Placental epithelial cell (primary cell): ENCODE measurements around a stretch of chr15.

DNA sequence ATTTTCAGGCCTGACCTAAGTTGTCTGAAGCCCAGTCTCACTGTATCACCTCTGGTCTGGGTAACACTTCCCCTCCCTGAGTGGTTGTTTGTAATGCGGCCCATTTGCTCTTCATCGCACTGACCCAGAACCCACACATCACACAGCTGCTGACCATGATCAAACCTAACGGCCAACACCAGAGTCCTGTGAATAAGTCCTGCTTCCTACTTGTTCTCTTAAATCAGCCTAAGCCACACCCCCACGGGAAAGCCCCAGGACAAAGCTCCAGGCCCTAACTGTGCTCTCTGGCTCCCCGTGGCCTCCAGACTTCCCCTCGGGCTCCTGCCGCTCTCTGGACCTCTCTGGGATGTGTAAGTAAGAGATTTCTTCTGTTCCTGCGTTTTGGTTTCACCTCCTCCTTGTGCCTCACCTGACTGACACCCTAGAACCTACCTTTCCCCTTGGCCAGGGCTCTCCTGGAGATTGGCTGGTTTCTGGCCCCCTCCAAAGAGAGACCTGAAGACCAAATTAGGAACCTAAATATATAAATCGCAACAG lies 605.5 kb downstream of the UNC13C start:
- CAGE, long polyA plus RNA, result no peak

GRCh38 chr15:55196118-55196802 lies 481 bp downstream of the RSL24D1 start:
- CAGE, long polyA plus RNA, result no peak

DNA sequence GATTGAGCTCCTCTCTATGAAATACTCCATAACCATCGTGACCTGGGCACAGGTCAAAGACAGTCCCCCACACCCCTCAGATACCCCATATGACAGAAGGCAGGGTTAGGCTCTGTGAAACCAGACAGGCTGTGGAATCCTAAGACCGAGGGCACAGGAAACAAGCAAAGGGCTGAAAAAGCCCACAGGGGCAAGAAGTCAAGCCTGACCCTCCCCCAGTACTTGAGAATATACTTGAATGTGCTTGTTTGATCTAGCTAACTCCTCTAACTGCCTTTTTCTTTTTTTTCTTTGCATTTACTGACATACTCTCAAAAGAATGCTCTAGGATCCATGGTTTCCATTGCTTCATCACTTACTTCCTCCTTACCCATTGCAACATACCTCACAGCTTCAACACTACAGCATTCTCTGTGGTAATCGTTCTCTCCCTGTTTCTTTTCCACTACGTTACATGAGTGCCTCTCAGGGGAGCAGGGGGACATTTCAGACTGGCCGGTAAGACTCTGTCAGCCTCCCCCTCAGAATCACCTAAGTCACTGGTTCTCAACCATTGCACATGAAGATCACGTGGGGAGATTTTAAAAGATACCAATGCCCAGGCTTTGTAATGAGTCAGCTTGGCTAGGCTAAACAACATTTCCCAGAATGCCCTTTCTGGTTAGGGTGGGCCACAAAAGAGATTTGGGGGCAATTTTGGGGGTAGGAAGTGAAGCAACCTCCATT lies 24.4 kb upstream of the RSL24D1 start:
- CAGE, long polyA plus RNA, result no peak

DNA sequence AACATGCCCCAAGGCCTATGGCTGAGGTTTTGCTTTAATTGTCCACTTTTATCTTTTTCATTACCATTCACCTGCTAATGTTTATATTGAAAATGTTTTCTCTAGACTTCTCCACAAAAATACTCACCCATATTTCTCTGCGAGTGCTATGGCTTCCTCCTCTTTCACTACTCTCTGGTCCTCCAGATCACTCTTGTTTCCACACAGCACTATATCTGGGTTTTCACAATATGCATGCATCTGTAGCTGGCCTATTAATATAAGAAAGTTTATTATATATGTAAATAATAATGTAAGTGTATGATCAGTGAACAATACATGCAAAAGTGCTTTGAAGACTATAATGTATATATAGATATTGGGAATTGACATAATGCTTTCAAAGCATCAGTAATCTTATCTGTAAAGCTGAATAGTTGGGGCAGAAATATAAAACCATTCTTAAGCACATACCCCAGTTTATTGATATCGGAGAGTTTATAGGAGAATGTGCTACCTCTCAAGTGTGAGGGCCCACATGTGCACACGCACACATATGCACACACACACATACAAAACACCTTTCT lies 27.1 kb upstream of the RSL24D1 start:
- CAGE, long polyA plus RNA, result no peak

- CAGE, long polyA plus RNA, result no peak
These were observed 43.0 kb downstream of the RAB27A start for GRCh38 chr15:55246647-55246898.

DNA sequence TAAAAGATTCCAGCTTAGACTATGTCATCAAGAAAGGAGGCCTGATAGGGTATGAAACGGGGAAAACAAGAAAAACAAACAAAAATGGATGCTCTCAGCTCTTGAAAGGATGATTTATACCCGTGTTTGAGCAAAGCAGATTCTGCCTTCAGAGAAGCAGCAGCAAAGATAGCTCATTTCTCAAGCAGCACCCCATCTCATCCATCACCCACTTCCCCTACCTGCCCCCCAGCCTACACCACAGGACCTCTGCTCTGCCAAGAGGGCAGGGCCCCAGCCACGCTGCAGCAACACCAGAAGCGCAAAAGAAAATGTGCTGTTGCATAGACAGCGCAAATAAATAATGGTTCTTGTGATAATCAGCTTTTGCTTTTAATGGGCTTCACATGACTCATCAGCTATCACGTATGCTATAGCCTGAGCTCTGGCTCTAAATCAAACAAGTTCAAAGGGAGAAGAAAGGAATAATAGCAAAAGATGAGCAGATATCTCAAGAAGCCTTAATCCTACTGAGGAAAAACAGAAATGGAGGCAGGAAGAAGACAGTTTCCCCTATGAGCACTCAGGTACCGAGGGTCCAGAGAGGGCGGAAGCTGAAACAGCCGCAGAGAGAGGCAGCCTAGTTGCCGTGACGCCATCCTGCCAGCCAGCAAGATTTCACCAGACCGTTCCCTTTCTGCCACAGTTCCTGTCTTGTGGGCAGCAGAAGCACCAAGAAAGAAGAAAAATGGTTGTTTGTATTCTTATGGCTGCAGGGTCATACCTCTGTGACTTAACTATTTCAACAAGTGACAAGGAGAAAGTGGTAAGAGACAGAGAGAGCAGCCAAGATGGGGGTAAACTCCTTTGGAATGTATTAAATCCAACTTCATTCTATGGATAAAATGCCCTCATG lies 22.1 kb downstream of the RAB27A start:
- CAGE, long polyA plus RNA, result no peak

DNA sequence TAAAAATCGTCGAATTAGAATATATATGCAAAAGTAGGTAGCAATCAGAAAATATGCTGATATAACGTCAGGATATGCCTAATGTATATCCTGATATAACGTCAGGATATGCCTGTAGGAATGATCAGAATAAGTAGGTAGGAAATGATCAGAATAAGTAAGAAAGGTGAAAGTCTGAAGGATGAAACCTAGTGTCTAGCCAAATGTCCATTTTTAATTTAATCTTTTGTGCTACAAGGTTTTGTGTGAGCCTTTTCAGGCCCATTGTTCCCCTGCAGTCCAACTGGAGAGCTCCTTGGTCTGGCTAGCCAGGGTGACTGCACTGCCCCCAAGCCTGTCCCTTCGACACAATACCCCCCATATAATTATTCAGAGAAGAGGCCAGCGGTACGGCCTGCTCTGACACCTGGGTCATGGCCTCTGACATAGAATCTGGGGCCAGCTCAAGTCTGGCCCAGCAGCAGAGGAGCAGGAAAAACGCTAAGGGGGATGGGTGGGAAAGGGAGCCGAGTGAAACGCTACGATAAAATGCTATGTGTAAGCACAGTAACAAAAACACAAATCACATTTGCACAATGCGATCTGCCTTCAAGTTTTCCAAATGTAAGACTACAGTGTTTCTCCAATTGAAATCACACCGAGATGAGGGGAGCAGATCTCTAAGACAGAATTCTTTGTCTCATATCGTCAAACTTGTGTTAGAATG lies 64.2 kb upstream of the PYGO1 start:
- CAGE, long polyA plus RNA, result no peak

DNA sequence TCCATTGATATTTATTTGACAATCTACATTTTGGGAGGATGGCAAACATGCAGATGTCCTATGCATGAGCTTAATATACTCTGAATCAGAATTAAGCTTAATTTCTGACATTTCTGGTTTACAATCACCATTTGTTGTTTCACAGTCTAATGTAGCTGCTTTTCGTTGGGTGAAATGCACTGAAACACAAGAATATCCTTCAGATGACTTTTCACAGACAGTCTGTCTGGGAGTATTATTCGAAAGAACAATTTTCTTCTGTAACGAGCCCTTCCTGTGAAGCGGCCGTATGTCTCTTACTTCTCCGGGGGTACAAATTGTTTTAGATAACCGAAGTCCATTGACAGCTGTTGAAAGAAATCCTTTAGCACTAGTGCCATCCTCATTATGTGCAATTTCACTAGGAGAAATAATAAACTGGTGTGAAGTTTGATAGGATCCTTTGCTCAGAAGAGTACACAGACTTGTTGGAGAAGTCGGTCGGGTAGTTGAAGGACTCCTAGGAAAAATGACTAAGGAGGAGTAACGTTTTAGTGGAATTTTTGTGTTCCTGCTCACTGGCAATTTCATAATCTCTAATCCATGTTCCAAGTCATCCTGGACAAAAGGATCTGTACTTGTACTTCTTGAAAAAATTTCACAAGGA lies 77.8 kb downstream of the NEDD4 start:
- CAGE, long polyA plus RNA, result no peak

GRCh38 chr15:55952396-55953060 lies 40.9 kb downstream of the NEDD4 start:
- CAGE, long polyA plus RNA, result no peak

- CAGE, long polyA plus RNA, result no peak
These were observed 3.6 kb upstream of the MNS1 start for GRCh38 chr15:56468418-56468960.

DNA sequence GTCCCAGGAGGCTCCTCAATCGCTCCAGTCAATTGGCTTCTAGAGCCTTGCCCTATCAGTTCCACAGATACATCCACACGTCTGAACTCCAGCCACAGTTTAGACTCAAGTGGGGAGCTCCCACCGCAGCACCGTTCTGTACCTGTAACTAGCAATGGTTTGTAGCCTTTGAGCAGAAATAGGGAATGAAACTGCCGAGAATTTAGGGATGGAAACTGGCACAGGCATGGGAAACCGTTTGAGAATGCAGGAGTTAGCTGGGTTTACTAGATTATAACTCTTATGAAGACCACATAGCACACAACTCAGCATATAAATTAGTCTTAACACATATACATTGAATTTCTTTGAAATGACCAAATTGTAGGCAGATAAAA lies 32.6 kb upstream of the TCF12 start:
- CAGE, long polyA plus RNA, result no peak

DNA sequence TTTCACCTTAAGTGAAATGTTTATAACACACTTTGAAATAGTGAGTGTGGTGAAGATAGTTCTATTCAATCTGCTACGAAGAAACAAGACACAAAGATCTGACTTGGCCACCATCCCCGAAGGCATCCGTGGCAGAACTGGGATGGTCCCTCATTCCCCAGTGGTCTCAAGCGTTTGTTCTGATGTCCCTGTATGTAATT lies 32.2 kb upstream of the TCF12 start:
- CAGE, long polyA plus RNA, result no peak

GRCh38 chr15:56886583-56886865 lies 31.9 kb upstream of the TCF12 start:
- CAGE, long polyA plus RNA, result no peak

DNA sequence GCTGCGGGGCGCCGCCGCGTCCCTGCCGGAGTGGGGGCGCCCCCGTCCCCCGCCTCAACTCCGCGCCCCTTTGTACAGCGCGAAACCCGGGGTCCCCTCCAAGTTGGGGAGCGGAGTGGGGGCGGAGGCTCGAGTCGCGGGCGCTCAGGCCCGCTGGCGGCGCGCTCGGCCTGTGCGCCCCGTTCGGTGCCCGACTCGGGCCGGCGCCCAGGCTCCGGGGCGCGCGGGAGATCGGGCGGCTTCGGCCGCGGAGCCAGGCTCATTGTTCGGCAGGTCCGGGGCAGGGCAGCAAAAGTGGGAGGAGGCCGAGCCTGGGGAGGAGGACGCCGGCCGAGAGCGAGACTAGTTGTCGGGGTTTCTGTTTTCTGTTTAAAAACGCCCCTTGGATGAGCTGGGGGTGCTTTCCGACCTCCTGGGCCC lies 522 bp downstream of the TCF12 start:
- CAGE, long polyA plus RNA, result no peak

- CAGE, long polyA plus RNA, result no peak
These were observed 177.7 kb upstream of the CGNL1 start for GRCh38 chr15:57198536-57199058.

DNA sequence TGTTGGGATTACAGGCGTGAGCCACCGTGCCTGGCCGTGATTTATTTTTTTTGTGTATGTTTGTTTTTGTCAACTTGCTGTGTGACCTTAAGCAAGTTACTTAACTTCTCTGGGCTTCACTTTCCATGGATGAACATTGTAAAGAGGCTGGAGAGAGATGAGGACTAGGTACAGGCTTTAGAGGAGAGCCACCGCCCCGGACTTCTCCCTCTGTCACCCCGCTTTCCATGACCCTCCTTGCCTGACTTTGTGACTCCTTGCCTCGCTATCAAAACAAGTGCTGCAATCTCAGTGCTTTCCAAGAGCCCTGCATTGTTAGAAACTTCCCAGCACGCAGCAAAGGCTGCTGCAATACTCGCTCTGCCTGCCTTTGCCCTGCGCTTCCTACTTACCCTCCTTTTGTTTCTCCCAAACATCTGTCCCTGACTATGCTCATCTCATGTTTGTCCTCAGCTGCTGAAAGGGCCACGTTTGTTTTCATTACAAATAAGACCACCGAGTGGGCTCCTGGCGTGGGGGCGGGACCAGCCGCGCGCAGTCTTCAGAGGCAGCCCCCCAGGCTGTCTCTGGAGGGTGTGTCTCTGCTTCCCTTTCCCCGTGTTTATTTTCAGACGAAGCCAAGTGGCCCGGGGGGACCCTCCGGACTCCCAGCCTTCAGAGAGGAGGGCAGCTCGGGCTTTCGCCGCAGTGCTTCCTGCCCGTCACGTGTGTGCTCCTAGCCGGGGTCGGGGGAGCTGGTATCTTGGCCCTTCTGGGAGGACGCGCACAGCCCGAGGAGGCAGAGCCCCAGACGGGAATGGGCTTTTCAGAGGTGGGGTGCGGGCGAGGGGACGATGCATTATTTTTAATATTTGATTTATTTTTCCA lies 70.2 kb upstream of the CGNL1 start:
- CAGE, long polyA plus RNA, result no peak

DNA sequence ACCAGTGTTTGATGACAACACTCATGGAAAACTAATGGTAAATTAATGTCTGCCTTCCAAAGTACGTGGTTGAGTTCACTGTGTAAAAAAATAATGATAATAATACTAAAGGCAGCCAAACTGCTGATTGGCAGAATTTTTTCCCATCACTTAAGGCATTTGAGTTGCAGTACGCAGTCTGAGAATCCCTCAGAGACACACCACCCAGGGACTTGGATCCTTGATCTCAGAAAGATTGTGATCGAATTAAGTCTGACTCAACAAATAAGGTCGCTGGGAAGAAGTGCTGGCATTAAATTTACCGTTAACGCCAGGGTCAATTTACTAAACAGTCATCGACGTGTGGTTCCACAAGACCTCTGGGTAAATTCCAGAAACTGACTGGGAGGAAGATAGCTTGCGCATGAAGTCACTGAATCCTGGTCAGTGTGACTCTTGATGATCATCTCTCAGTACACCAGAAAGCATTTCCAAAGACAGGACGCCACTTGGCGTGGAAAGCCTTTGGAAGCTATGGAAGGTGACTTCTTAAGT lies 48.3 kb upstream of the CGNL1 start:
- CAGE, long polyA plus RNA, result no peak

DNA sequence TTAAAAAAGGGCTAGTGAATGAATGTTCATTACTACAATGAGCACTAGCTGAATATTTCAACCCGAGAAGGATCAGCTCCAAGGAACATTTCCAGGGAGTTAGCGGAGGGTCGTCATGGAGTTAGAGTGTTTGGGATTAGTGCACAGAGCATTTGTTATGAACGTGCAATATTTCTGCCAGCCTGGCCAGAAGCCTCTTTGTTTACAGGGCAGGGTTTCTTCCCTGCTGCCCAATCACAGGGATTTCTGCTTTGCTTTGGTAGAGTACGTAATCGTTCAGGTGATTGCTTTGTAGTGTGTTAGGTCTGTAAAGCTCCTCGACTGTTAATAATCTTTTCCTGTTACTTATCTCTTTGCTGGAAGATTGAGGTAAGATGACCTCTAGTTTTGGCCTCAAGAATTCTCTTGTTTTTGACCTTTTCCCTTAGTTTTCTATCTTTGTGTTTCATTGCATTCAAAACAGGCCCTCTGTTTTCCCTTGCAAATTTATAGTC lies 6.0 kb downstream of the CGNL1 start:
- CAGE, long polyA plus RNA, result no peak

DNA sequence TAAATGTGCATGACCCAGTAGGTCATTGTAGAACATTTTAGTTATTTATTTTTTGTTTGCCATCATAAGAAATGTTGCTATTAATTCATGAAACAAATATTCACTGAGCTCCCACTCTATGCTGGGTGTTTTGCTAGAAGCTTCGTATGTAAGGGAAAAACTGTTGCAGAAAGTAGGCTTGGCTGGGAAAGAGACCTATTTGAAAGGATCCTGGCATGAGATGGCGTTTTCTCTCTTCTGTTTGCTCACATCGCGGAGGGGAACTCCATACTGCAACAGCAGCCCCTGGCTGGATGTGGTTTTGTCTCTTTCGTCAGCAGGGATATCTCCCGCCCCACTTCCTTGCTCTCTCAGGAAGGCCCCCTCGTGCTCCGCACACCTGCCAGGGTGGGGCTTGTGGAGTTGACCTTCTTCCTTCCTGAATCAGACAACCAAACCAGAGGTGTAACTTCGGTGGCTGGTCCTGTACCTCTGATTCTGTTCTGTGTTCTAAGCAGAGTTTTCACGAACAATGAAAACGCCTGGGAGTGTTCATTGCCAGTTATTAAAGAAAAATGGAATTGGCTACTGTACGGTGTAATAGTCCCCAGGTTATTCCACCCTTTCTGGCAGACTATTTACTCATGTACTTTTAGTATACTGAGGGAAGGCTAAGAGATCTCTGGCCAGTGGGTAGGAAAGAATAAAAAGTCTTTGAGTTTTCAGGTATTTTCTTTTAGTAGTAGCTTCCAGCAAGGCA lies 26.3 kb upstream of the MYZAP start:
- CAGE, long polyA plus RNA, result no peak

GRCh38 chr15:57592891-57593592 lies 1.3 kb downstream of the MYZAP start:
- CAGE, long polyA plus RNA, result no peak